Camera-type eye (tissue), 1 donor: ENCODE data around the gene SREK1.

DNA sequence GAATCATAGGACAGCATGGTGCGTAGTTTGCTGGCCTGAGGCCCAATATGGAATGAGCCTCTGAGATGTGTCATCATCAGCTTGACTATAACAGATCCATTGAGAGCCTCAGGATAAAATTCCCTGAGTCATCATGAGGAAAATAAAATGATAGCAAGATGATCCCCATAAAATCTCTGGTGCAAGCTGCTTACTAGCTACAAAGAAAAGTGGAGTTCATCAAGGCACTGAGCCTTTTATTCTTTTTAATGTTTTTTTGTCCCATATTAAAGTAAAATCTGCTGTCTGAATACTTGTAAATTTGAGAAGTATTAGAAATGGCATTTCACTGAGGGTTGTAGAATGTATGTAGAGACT lies 303.0 kb upstream of the PDE4D start:
- RAMPAGE, long total RNA: no peak

GRCh38 chr5:60285564-60286015 lies 392.1 kb upstream of the PDE4D start:
- RAMPAGE, long total RNA: no peak

DNA sequence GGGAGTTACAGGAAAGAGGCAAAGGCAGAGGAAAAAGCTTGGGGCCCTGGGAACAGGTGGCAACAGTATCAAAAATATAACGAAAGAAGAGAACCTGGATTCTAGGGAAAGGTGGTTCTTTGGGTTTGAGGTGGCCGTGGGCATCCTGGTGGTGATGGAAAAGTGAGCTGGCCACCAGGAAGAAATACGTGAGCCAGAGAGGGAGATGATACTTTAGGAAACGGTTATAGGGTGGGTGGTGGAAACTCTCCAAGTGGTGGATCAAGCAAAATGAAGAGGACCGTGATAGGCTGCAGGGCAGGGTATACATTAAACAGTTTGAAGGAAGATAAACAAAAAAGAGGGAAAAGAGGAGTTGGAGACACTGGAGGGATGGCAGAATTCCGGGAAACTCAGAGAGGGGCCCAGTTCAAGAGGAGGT lies 2.7 kb upstream of the ZSWIM6 start:
- RAMPAGE, long total RNA: no peak

GRCh38 chr5:61341786-61342933 lies 10.1 kb downstream of the ZSWIM6 start:
- RAMPAGE, long total RNA: no peak

- RAMPAGE, long total RNA: no peak
These were observed 100.1 kb downstream of the ZSWIM6 start for GRCh38 chr5:61432020-61432646.

GRCh38 chr5:61440524-61441066 lies 108.5 kb downstream of the ZSWIM6 start:
- RAMPAGE, long total RNA: no peak

DNA sequence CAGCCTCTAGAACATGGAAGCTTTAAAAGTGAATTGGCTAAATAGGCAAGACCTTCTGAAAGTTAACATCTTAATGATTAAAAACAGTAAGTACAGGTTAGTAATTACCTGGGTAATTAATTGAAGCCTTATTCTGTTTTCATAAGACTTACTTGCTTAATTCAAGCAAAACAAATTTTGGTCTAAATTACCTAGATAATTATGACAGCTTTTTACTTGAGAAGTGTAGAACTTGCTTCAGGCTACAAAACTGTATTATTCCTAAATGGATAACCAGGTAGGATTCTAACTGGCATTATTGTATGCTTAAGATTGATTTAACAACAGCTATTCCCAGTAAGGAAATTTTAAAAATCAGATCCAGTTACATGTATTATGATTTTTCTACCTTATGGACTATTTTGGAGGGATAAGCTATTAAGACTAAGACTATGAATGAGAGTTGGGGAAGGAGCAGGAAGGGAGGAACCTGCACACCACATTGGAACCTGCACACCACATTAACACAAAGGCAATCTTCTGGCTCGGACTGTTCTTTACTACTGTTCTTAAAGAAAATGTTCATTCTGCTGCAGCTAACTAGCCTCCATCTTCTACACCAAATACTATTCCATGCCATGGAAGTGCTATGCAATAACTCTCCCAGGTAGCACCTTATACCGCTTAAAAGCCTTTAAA lies 13.4 kb downstream of the DIMT1 start:
- RAMPAGE, long total RNA: no peak

GRCh38 chr5:64331752-64332307 lies 166.2 kb downstream of the RNF180 start:
- RAMPAGE, long total RNA: no peak

GRCh38 chr5:64766884-64767927 lies 1.3 kb downstream of the SREK1IP1 start:
- RAMPAGE, long total RNA: no peak

- RAMPAGE, long total RNA: no peak
These were observed 20.0 kb downstream of the CWC27 start for GRCh38 chr5:64788746-64789110.

DNA sequence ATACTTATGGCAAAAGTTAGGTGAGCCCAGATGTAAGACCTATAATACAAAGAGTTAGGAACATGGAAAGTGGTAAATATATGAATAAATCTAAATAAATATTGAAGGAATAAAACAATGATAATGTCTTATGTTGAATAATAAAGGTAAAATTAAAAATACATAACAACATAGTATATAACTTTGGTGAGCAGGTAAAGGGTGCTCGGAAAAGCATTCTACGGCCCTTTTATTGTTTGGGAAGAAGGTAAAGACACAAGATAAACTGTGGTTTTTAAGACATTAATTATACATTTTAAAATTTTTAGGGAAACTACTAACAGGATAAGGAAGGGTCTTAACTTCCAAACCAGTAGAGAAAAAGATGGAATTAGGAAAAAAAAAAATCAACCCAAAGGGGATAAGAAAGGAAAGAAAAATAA lies 127.6 kb downstream of the CWC27 start:
- RAMPAGE, long total RNA: no peak

DNA sequence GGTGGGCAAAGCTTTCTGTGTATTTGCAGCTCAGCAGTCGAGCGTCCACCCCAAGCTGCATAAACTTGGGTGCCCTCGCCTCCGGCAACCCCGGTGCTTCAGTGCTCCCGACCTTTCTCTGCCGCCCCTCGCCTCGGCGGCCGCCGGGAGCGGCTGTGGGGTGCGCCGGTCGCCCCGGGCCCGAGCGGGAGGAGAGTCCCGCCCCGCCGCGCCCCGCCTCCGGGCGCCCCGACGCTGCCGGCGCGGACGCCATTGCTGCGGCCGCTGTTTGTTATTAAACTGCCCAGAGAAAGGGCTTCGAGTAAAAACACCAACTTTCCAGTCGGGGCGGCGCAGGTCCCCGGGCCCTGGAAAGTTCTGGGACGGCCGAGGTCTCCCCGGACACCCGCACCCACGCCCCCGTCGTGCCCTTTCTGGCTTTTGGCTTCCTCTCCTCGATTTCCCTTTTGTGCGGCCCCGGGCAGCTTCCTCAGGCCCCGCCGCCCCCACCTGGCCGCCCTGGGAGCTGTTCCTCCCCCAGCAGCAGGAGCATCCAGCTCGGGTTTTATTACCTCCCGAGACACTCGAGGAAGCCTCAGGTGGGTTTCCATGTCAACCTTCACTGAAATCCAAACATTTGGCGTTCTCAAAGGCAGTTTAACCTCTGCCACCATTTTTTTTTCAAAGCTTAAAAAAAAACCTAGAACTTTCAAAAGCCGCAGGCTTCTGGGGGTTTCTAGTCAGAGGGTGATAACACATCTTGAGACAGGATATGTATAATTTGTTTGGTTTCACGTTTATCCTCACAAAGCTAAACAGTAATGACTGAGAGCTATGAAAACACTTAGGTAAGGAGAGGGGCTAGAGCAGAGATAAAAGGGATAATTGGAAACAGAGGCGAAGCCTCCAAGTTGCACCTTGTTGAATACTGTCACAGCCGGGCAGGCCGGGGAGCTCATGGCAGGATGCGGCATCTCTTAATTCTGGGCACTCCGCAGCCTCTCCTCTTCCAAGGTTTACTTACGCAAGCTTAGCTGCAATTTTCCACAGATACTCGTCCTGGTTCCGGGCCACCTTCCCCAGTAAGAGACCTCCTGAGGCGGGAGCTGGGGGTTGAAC lies 334.5 kb downstream of the CWC27 start:
- RAMPAGE, long total RNA: no peak

DNA sequence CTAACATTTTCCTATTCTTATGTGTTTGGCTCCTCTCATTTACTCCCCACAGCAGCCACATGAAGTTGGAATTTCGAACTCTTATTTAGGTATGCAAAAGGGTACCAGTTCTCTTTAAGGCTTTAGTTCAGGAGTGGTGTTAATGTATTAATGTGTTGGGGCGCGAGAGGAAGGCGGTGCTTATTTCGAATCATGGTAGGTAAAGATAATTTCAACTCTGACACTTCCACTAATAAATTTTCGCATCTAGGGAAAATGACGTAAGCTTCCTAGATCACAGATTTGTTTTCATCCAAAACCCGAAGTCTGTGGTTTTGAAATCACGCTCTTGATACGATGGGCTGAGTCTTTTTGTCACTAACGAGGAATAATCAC lies 642 bp downstream of the PPWD1 start:
- RAMPAGE, long total RNA: no peak

DNA sequence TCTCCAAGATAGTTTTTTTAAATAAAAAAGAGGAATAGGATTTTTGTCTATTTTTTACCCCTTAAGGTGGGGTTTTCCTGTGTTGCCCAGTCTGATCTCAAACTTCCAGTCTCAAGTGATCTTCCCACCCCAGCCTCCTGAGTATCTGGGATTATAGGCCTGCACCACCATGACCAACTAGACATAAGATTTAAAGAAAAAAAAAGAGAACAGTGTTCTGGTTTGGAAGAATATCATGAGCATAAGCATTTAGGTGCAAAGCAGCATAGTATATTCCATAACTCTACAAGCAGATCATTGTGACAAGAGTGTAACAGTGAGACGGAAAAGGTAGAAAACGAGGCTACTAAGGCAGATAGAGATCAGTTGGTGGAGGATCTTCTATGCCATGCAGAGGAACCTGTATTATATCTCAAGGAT lies 105.5 kb downstream of the ERBIN start:
- RAMPAGE, long total RNA: no peak

DNA sequence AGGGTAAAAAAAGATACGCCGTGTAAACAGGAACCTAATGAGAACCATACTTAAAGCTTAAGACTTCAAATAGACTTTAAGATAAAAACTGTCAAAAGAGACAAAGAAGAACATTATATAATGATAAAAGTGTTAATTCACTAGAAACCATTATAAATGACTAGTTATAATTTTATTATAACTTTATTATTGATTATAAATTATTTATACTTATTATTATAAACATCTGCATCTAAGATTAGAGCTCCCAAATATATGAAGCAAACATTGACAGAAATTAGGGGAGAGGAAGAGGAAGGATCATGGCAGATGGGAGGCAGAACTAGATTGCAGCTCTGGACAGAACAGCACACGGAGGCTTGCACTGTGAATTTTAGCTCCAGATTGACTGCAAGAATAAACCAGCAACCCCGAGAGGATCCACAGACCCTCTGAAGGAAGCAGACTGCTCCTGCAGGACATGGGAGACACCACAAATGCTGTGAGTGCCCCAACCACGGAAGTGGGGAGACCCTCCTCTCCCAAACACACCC lies 44.0 kb upstream of the SREK1 start:
- RAMPAGE, long total RNA: no peak

- RAMPAGE, long total RNA: no peak
These were observed at the start of gene SREK1 for GRCh38 chr5:66143820-66144421. TSS of gene SREK1 (plus strand) at chr5:66144300.

- RAMPAGE, long total RNA: no peak
These were observed 14.2 kb downstream of the SREK1 start for GRCh38 chr5:66158074-66159006.

DNA sequence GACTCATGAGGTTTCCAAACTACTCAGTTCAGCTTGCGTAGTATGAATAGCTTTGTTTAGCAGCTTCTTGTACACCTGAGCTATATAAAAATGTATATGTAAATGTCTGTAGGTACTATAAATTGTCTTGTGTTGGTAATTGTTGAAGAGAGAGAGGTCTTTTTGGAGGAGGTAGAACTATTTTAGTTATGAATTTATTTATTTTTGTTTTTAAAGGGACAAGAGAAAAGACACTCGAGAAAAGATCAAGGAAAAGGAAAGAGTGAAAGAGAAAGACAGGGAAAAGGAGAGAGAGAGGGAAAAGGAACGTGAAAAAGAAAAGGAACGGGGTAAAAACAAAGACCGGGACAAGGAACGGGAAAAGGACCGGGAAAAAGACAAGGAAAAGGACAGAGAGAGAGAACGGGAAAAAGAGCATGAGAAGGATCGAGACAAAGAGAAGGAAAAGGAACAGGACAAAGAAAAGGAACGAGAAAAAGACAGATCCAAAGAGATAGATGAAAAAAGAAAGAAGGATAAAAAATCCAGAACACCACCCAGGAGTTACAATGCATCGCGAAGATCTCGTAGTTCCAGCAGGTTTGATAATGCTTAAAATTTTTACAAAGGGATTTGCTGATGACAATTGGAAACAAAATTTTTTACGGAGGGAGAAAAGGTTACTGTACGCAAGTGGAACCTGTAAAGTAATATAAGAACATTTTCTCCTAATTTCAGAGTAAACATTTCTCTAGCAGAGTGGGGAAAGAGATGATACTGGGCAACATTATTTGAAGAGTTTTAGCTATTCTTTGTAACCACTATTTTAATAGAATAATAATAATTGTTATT lies 26.5 kb downstream of the SREK1 start:
- RAMPAGE, long total RNA: no peak

DNA sequence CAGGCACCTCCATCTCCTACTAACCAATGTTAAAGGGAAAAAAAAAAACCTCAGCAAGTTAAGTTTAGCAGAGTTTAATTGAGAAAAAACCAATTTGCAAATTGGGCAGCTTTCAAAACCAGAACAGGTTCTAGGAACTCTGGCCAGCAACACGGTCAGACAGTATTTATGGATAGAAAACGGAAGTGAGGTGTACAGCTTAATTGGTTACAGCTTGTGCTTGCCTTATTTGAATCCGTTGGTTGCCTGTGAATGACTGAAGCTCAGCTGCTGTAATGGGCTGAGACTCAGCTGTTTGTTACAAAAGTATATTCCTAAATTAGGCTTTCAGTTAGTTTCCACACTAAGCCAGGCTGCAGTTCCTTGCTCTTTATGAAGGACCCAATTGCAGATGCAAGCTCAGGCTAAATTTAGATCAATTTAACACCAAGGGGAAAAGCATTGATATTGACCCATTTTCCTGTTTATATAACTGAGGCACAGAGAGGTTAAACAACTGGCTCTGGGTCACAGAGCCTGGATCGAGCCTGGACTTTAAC lies 217.0 kb downstream of the SREK1 start:
- RAMPAGE, long total RNA: no peak

DNA sequence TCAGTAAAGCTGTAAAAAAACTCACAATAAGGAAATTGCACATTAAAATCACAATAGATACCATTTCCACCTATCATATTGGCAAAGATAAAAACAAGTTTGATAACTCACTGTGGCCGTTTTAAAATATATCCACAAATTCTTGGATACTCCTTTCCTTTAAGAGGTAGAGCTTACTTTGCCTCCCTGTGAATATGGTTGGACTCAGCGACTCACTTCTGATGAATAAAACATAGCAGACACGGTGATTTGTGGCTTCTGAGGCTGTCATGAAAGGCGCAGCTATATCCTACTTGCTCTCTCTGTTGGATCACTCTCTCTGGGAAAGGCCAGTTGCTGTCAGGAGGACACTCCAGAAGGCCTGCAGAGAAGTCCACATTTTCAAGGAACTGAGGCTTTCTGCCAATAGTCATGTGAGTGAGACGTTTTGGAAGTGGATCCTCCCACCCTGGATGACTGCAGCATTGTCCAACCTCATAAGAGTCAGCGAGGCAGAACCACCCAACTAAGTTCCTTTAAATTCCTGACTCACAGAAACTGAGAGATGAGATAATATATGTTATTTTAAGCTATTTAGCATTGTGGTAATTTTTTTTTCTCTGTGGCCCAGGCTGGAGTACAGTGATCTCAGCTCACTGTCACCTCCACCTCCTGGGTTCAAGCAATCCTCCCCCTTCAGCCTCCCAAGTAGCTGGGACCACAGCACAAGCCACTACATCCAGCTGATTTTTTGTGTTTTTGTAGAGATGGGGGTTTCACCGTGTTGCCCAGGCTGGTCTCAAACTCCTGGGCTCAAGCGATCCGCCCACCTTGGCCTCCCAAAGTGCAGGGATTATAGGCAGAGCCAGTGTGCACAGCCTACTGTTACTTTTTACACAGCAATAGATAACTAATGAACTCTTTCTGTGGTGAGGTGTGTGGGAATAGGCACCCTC lies 155.9 kb upstream of the MAST4 start:
- RAMPAGE, long total RNA: no peak